Sciatic nerve (tissue), 1 donor: ENCODE results near the genes OR14L1P and OR2M4.

DNA sequence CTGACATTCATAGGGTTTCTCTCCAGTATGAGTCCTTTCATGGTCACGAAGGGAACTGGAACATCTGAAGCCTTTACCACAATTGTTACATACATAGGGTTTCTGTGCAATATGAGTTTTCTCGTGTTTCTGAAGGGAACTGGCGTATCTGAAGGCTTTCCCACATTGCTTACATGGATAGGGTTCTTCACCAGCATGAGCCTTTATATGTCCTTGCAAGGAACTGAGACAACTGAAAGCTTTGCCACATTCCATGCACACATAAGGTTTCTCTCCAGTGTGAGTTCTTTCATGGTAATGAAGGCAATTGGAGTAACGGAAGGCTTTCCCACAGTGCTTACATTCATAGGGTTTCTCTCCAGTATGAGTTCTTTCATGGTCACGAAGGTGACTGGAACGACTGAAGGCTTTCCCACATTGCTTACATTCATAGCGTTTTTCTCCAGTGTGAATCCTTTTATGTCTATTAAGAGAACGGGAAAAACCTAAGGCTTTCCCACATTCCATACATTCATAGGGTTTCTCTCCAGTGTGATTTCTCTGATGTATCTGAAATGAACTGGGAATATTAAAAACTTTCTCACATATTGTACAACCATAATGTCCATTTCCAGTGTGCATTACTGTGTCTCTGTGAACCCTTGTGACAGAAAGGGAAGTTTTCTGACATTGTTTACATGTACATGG, 15.0 kb downstream of the ZNF124 start:
- PRO-cap, result no peak

DNA sequence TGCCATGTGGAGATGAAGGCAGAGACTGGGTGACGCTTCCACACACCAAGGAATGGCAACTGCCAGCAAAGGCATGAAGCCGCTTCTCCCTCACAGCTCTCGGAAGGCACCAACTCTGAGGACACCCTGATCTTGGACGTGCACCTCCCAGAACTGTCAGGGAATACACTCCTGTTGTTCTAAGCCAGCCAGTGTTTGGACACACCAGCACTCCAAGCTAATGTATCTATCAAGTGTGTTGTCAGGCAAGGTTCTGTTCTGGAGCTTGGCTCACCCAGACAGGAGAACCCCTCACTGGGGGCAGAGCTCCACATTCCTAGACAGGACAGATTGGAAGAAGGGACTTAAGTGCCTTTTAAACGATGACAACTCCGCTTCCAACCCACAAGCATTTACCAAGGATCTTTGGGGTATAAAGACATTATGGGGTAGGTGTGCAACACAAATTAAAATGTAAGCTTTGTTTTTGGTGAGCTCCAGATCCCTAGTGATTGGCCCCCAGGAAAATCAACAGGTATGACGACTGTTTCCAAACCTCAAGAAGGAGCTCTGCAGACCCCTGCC, 32.3 kb downstream of the ZNF496 start:
- PRO-cap, result no peak

DNA sequence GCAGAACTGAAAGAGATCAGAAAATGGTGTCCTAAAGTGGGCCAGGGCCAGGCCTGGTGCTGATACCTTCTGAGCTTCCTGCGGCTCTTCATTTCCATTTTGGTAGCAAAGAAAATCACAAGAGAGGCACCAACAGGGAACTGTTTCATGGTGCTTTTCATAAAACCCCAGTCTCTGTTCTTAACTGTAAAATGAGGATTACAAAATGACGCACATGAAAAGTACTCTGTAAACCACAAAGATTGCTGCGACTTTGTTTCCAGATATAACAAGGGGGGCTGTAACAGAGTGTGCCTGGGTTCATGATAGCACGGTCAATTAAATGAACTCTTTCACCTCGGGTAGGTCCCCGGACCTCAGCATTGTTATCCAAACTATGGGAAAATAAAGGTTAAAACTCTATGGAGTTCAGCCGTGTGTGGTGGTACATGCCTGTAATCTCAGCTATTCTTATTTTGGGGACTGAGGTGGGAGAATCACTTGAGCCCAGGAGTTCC, 8.4 kb downstream of the ZNF496 start:
- PRO-cap, result no peak

- PRO-cap, result no peak
Measured at GRCh38 chr1:247337683-247338274, 6.1 kb upstream of the ZNF496 start.

DNA sequence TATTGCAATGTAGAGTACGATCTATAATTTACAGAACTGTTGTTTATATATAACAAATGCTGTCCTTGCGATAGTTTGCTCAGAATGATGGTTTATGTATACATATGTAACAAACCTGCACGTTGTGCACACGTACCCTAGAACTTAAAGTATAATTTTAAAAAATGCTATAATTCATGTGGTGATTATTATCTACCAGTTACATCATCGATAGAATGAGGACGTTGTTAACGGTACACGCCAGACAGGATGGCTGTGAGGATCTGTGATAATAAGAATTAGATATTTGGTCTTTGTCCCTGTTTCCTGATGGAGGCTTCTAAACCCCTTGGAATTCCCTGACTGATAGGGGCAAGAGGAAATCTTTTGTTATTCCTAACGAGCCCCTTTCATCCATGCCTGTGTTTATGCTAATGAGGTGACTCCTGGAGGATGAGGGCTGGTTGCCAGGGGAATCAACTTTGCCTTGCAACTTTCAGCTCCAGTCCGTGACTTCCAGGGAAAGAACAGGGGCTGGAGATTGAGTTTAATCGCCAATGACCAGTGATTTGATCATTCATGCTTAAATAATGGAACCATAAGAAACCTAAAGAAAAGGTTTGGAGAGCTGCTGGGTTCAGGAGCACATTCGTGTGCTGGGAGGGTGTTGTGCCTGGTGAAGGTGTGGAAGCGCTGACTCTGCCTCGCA, 39.4 kb upstream of the NLRP3 start:
- PRO-cap, result no peak

DNA sequence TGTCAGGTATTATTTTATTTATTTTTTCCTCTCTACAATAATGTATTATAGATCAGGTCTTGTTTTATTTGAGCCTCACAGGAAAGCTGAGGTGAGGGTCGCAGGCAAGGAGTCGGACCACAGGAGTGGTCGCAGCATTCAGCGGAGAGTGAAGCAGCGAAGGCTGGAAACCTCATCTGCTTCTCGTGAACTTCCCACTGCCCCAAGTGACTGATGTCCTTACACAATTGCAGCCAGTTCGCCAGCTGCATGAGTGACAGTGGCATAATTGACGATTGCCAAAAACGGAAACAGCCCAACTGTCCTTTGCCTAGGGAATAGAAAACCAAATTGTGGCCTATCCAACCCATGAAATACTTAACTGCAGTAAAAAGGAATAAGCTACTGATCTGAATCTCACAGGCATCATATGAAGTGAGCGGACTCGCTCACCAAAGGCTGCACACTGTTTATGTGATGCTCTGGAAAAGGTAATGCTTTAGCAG, 4.4 kb upstream of the NLRP3 start:
- PRO-cap, result no peak

- PRO-cap, result no peak
Measured at GRCh38 chr1:247616859-247617384, at the start of gene OR14L1P. Gene OR14L1P (plus strand): TSS chr1:247617143.

DNA sequence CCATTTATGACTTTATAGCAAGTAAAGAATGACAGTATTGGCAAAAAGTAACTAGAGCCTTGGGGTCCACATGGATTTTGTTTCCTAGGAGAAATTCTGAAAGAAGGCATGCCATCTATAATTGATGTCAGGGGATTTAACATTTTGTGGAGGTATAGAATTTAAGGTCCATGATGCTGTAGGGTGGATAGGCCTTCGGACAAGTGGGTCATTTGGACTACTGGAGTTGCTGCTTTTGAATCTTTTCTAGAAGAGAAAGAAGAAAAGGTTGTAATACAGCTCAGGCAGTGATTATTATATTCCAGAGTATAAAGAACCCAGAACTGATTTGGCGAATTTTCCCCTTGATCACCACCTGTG, at the start of gene OR2M4:
TSS of gene OR2M4 (plus strand) at position 194 of the 360 bp plus-strand sequence.
- PRO-cap, result no peak